Mesangial cell (primary cell): ENCODE measurements around a stretch of chr3.

- RAMPAGE, long total RNA: no peak
Measured at GRCh38 chr3:25453828-25454771, 26.0 kb downstream of the RARB start.

DNA sequence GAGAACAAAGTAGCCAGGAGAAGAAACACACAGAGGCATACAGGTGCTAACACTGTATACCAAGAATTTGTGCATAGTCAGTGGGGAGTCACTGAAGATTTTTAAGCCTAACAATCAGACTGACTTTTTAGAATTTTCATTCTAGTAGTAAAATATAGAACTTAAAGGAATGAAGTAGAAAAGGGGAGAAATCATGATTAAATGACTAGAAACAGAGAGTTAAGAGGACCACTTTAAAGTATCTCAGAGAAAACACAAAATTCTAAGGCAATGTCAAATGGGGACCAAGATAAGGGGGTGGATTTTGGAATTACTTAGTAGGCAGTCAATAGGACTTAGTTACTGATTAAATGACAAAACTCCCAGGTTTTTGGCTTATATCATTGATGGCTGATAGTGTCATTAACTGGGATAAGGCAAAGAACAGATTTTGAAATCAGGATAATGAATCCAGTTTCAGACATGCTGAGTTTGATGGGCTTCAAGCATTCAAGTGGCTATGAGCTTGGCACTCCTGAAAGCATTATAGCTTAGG lies 54.0 kb downstream of the TOP2B start:
- RAMPAGE, long total RNA: no peak

- RAMPAGE, long total RNA: no peak
Measured at GRCh38 chr3:25611135-25611939, 53.4 kb downstream of the TOP2B start.

- RAMPAGE, long total RNA: no peak
Measured at GRCh38 chr3:25783532-25784641, 644 bp upstream of the NGLY1 start.

GRCh38 chr3:26439087-26439299 lies 183.6 kb upstream of the LRRC3B start:
- RAMPAGE, long total RNA: no peak

- RAMPAGE, long total RNA: no peak
Measured at GRCh38 chr3:26624383-26624744, 1.8 kb downstream of the LRRC3B start.

DNA sequence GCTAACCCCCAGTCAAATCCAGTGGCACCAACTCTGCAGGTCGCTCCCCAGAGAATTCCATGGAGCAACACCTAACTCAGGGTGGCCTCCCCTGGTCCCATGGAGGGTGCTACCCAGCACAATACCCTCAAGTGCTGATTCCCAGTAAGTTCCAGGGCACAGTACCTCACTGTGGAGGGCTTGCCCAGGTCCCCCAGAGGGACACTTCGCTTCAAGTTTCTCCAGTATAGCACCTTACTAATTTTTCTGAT lies 231.1 kb downstream of the NEK10 start:
- RAMPAGE, long total RNA: no peak

- RAMPAGE, long total RNA: no peak
Measured at GRCh38 chr3:27209976-27210475, 159.2 kb downstream of the NEK10 start.

DNA sequence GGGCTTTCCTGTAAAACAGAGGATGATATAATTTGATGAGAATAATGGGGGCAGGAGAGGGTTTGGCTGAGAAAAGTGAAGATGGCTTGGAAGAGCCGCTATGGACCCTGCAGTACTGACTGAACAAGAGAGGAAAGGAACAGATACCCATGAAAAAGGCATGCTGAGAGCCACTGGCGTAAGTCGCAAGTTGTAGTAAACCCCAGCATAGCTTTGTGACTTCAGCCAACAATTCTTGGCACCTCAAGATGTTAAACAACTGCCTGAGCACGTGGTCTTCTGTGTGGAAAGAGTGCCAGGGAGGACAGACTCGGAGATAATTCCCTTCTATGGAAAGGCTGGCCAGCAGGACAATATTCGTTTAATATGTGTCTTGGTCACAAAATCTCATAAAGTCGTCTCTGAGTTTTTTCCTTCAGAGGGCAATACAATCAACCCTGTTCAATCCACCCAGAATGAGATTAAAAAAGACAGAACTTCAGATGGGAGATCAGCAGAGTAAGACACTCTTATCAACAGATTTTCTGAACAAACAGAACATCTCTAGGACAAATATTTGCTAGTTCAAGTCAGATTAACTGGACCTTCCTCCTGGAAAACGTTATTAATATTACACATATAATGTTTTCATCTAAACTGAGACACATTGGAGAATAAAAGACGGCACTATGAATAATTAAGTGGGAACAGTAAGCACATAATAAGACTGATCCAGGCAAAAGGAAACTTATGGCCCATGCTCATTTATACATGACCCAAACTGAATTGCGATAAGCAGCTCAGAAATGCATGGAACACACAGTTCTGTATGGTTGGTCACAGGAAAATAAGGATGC lies 49.2 kb downstream of the NEK10 start:
- RAMPAGE, long total RNA: no peak

- RAMPAGE, long total RNA: no peak
Measured at GRCh38 chr3:27433798-27434420, 50.3 kb downstream of the SLC4A7 start.

DNA sequence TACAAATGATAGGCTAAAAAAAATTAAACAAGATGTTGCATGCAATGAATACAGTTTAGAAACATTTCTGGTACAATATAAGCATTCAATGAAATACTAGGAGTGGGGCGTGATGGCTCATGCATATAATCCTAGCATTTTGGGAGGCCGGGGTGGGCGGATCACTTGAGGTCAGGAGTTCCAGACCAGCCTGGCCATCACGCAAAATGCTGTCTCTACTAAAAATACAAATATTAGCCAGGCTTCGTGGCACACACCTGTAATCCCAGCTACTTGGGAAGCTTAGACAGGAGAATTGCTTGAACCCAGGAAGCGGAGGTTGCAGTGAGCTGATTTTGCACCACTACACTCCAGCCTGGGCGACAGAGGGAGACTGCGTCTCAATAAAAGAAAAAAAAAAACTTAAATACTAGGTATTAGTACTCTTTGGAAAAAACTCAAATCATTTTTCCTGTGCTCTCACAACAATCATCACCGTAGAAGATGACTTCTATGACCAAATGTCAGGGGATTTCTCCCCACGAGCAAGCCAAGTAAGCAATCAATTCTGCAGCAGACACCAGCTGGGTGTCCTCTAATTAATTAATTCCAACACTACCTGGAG lies 15.4 kb downstream of the SLC4A7 start:
- RAMPAGE, long total RNA: no peak

DNA sequence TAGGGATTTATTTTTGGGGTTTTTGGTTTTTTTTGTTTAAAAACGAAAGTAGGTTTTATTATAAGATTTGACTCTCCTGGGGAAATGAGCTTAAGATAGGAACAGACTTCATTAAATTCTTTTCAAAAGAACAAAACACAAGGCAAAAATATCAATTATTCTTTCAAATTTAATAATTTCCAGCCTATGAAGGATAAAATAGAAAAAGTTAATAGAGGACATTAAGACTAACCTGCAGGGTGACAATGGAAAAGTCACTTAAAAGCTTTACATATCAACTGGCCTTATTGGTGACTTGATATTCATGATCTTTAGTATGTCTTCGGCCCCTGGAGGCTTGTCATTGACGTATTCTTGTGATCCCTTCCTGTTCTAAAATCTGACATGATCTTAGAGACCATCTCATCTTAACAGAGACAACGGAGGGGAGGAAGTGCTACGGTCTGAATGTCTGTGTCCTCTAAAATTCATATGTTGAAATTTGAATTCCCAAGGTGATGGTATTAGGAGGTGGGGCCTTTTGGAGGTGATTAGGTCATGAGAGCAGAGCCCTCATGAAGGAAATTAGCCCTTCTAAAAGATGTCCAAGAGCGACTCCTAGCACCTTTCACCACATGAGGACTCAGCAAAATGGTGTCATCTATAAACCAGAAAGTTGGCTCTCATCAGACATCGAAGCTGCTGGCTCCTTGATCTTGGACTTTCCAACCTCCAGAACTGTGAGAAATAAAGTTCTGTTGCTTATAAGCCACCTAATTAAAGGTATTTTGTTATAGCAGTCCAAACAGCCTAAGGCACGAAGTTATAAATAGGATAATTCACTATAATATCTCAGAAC lies 233.3 kb upstream of the CMC1 start:
- RAMPAGE, long total RNA: no peak

- RAMPAGE, long total RNA: no peak
Measured at GRCh38 chr3:28139115-28139747, 102.2 kb upstream of the CMC1 start.

DNA sequence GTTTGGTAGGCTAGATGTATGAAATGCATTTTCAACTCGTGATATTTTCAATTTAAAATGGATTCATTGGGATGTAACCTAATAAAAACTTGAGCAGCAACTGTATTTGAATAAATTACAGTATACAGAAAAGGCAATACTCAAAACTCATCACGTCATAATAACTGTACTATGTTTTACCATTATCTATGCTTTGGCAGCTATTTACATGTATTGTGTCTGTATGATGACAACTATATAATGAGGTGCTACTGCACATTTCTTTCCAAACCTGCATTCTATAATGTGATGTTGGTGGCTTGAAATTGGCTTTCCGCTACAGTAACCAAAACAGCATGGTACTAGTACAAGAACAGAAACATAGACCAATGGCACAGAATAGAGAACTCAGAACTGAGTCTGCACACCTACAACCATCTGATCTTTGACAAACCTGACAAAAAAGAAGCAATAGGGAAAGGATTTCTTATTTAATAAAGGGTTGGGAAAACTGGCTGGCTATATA lies 93.8 kb downstream of the RBMS3 start:
- RAMPAGE, long total RNA: no peak

DNA sequence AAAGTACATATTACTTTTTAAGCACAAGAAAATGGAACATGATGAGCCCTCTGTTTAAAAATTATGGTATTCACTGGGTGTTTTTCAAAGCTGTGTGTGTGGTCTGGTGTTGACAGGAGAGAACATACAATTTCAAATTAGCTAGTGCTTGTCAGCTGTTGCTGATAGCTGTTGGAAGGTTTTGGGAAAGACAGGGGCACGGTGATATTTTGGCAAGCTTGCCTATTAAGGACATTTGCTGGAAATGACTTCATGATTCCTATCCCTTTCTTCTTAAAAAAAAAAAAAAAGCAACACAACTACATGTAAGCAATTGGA lies 129.8 kb downstream of the RBMS3 start:
- RAMPAGE, long total RNA: no peak

DNA sequence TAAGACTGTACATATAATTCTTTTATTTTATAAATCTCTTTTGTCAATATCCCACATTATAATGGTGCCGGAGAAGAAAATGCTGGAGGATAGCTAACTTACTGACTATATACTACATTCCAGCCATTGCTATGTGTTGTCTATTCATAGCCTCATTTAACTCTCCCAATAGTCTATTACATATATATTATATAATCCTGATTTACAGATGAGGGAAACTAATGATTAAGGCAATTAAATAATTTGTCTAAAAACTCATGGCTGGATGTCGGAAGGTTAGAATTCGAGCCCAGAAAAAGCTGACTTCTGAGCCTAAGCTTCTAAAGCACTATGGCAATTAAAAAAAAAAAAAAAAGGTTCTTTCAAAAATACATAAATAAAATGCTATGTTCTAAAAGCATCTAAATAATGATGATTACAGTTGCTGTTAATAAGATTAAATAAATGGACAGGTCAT lies 318.4 kb upstream of the TGFBR2 start:
- RAMPAGE, long total RNA: no peak

DNA sequence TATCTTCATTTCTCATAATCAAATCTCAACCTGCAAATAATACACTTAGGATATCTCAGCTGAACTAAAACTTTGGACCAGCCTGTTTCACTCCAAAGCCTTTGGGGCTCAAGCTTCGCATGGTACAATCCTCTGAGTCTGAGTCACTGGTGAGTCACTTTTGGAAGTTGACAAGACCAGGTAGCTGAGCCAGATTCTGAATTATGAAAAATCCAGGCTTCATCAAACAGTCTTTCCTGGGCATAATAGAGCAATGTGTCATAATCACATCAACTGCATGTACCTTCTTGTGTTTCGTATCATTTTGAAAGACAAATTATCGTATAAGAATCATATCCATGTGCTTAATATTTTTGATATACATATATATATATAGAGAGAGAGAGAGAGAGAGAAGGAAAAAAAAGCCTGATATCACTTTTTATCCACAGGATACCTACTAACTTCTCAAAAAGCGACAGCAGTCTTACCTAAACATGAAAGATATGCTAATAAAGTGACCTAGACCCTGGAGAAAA lies 264.0 kb upstream of the TGFBR2 start:
- RAMPAGE, long total RNA: no peak

DNA sequence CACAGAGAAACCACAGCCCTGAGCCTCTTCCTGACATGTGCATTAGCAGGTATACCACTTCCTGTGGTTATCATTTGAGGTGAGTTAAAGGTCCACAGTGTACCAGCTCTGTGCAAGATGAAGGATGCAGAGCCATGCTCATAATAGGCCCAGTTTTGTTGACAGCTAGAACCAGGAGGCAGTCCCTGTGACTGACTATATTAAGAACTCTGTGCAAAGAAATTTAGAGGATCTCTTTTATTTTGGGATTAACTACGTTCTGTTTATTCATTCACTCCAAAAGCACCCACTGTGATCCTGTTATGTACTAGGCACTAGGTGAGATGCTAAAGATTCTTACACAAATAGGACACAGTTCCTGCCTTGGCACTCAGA lies 252.2 kb upstream of the TGFBR2 start:
- RAMPAGE, long total RNA: no peak

- RAMPAGE, long total RNA: no peak
Measured at GRCh38 chr3:30511418-30511993, 94.9 kb upstream of the TGFBR2 start.

- RAMPAGE, long total RNA: no peak
Measured at GRCh38 chr3:30519055-30519283, 87.4 kb upstream of the TGFBR2 start.